Measurements from ENCODE around the gene ENSG00000226690.

DNA sequence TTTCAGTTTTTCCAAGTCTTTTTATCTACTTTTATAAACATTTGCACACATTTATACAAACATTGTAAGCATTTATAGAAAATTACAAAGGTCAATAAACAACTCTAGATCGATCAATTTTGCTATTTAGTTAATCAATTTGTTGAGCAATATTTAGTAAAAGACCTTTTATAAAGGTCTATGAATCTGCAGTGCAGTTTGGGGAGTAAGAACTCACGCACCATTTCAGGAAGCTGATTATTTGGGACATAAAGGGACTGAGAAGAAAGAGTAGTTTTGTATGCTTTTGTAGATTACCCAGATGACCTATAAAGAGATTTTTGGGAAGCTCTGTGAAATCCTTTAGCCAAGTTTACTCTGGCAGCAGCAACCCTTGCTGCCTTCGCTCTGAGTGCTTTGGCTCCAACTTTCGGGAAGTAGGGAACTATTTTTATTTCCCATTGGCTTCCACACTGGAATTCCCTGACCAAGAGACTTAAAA, 1076.5 kb downstream of the NDUFA4 start:
- PRO-cap, result no peak

GRCh38 chr7:10156902-10157410, 783.0 kb downstream of the NDUFA4 start:
- PRO-cap, result no peak

DNA sequence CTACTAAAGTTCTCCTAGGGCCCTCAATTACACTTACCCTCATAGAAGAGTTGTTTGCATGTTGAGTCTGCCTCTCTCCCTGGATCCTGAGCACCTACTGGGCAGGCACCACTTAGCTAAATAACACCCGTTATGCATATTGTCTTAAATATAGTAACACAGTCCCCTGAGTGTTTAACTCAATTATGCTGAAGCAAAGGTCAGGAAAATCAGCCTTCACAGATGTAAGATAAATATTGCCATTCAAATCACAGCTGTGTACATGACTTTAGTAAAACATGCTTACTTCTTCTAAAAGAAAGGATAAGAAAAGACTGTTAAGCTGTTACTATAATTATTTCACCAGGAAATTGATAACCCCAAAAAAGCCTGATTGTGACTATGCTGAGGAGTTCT, 700.2 kb downstream of the NDUFA4 start:
- PRO-cap, result no peak

- PRO-cap, result no peak
Observed at GRCh38 chr7:10779724-10780449, 160.1 kb downstream of the NDUFA4 start.

DNA sequence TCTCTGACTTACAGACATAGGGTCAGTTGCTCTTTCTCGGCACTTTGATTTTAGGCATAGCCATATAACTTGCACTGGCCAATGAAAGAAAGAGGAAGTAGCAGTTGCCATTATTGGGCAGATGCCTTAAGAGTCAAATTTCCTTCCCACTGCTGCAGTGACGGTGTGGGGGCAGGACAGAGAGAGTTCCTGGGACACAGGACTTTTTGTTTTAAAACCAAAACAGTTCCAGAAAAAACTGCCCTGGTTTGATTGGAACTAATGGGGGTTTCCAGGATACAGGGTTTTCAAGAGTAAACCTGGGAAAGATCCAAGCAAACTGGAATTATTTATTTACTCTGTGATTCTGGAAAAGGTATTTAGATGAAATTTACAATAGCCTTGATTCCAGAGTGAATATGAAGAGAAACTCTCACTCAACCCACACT, 26.4 kb downstream of the NDUFA4 start:
- PRO-cap, result no peak

DNA sequence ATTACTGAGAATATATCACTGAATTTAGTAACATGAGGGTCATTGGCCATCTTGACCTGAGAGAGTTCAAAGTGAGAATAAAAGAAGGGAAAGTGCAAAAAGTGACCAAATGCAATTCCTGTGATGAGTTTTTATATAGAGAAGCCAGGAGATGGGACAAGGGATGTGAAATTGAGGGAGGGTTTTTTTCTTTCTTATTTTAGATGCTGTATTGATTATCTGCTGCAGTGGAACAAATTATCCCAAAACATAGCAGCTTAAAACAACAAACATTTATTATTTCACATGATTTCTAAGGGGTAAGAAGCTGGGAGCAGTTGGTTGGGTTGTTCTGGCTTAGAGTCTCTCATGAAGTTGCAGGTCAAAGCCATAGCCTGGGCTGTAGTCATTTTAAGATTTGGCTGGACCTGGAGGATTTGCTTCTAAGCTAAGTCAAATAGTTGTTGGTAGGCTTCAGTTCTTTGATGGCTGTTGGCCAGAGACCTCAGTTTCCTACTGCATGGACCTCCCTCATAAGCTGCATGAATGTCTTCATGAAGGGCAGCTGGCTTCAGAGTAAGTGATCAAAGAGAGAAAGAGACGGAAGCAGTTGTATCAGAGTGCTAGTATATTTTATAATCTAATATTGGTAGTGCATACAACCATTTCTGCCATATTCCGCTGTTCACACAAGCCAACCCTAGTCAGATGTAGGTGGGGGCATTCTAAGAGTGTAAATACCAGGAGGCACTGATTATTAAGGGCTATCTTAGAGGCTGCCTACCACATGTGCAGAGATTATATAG, 23.8 kb downstream of the PHF14 start:
- PRO-cap, result no peak

GRCh38 chr7:11036810-11037406, 63.2 kb downstream of the PHF14 start:
- PRO-cap, result no peak

DNA sequence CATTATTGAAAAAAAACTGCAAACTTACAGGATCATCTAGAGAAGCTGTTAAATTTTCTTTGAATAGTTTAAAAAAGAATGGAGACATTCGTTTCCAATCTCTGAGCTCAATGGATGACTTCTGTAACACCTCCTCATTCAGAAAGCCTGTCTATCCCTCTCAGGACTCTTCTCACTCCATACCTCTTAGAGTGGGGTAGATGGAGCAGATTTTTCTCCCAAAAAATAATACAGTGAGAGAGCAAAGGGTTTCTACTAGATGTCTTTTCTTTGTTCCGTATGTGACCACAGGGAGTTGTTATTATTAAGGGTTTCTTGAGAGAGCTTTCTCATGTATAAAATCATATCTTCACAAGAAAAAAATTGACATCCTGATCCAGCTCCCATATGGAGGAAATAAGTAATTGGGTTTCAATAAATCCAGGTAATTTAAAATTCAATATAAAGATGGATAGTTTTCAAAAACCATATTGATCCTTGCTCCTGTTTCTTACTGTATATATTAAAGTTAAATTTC, 407.4 kb downstream of the PHF14 start:
- PRO-cap, result no peak

GRCh38 chr7:12504386-12504585, at the start of gene ENSG00000226690:
Gene ENSG00000226690, plus strand, starts transcription at chr7:12504441.
- PRO-cap, result no peak

- PRO-cap, result bidirectional peak, plus-strand start at chr7:12686854, minus-strand start at chr7:12686581
Observed at GRCh38 chr7:12686297-12687174, 897 bp upstream of the ARL4A start.

DNA sequence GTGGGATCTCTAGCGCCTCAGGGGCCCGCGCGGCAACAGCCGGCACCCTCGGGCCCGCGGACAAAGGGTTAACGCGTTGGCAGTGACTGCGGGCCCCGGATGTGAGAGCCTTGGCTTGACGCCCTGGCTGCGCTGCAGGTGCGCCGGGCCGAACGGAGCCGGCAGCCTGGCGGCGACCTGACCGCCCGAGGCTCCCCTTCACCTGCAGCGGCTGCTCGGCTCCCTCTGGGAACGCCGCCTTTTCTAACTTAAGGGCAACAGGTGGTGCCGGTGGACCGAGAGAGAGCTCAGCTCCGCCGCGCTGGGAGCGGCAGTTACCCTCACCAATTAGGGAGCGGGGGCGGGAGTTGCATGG, 281 bp upstream of the ARL4A start:
- PRO-cap, result bidirectional peak, plus-strand start outside the sequence, minus-strand start at position 217 of the sequence

- PRO-cap, result no peak
Observed at GRCh38 chr7:12688332-12689021, 1.0 kb downstream of the ARL4A start.

- PRO-cap, result no peak
Observed at GRCh38 chr7:12729157-12729810, 41.9 kb downstream of the ARL4A start.

DNA sequence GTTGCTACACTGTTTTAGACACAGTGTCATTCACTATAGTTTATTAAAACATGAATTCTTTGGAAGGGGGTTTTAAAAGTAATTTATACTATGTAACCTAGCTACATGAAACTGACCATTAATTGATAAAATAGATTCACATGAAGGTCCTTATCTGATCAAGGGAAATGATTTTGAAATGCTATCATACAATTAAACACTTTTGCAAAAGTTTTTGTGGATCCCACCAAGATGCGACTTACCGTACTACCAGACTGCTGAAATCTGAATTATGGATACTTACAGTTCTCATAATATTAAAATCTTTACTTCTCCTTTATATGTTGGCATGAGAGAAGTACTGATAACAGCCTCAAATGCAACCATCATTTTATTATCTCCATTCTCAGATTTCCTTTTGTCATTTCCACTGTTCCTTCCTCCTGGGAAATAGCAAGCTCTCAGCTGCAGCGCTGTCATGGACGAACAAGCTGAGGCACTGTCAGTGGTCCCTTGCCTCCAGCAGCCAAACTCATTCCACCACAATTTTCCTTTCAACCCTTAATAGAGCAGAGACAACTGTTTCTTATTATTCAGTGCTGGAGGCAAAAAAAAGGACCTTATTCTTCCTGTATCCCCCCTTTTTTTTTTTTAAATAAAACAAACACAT, 478.3 kb downstream of the ARL4A start:
- PRO-cap, result no peak

- PRO-cap, result no peak
Observed at GRCh38 chr7:13987665-13988411, 1.6 kb downstream of the ETV1 start.

GRCh38 chr7:14942064-14942550, 39.6 kb upstream of the DGKB start:
- PRO-cap, result no peak

- PRO-cap, result no peak
Observed at GRCh38 chr7:16667287-16667878, 21.4 kb downstream of the BZW2 start.

DNA sequence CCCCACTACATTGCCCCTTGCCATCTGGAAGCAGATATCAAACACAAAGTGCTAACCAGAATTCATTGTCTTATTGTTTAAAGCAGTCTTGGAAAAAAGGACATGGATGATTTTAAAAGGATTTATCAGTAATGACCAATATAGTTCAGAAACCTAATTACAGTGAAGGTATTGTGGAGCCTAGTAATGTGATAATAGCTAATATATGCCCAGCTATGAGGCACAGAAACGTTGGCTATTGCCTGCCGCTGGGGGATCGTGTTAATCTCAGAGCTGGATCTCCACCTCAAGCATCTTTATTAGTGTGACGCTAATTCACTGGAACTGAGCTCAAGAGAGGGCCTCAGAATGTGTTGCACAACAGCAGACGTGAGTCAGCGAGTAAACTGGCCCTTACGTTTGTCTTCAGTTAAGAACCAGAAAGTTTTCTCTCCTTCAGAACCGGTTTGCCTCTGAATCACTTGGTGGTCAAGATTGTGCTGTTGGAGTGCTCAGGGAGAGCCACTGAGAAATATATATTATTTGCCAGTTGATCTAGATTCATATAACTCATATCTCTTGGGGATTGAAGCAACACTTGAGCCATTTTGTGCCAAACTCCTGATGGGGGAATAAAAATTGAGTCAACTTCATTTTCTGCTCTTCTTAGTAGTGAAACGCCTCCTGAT, 22.0 kb downstream of the BZW2 start:
- PRO-cap, result no peak

GRCh38 chr7:16929920-16930193, 48.1 kb upstream of the AGR3 start:
- PRO-cap, result no peak

DNA sequence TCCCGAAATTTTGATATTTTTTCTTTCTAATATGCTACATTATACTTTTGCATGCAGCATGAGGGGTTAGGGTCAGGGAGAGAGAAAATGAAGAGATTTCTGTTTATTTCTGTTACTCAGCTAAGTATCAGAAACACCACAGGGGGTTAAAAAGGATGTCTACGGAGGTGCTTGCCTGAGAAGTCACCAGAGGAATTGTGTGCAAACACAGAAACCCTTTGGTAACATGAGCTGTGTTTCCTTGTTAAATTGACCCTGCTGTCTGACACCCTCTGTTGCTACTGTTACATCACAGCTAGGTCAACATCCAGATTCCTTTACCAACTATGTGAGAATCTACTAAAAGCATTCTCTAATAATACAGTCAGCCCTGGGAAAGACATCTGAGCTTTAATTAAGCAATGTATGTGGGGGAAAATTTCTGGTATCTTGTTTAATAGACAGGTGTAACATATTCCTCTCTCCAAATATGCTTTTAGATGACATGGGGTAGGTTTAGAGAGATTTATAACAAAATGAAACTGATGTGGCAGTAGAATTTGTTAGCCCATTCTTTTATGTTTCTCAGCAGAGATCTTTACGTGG, 168.1 kb upstream of the AHR start:
- PRO-cap, result no peak